Neural progenitor cell (in vitro differentiated cells): Measurements from ENCODE around the genes TEX10 and CYLC2.

GRCh38 chr9:99151410-99151896, 46.5 kb downstream of the TGFBR1 start:
- RAMPAGE, long total RNA, result no peak

DNA sequence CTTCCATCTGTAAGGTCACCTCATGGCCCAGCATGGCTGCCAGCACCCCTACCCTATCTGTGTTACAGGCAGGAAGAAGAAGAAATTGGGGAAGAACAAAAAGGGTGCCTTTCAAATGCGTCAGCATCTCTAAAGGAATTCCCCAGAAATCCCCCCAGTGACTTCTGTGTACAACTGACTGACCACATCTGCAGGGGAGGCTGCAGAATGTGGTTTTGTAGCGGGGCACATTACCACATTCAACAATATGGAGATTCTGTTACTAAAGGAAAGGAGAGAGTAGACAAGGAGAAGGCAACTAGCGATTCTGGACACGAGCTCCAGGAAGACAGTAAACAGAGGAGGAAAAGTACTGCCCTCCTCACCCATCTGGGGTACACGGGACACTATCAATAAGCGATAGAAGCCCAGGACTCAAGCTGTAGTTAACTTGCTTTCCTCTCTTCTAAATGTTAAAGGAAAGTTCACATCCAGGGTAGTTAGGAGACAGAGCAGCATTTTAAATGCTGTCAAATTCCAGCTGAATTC, 40.0 kb downstream of the ALG2 start:
- RAMPAGE, long total RNA, result no peak

GRCh38 chr9:99259026-99260245, 37.4 kb downstream of the SEC61B start:
- RAMPAGE, long total RNA, result no peak

GRCh38 chr9:99820780-99821174, 908 bp upstream of the NR4A3 start:
- RAMPAGE, long total RNA, result no peak

DNA sequence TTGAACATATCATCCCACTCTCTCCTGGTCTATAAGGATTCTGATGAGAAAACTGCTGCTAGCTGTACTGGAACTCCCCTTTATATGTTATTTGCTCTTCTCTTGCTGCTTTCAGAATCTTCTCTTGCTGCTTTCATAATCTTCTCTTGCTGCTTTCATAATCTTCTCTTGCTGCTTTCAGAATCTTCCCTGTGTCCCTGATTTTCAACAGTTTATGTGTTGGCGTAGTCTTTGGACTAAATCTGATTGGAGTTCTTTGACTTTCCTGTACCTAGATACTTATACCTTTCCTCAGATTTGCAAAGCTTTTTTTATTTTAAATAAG, 96.1 kb downstream of the STX17 start:
- RAMPAGE, long total RNA, result no peak

- RAMPAGE, long total RNA, result no peak
These were observed 45.2 kb downstream of the INVS start for GRCh38 chr9:100144319-100144576.

GRCh38 chr9:100145057-100145533, 46.1 kb downstream of the INVS start:
- RAMPAGE, long total RNA, result no peak

DNA sequence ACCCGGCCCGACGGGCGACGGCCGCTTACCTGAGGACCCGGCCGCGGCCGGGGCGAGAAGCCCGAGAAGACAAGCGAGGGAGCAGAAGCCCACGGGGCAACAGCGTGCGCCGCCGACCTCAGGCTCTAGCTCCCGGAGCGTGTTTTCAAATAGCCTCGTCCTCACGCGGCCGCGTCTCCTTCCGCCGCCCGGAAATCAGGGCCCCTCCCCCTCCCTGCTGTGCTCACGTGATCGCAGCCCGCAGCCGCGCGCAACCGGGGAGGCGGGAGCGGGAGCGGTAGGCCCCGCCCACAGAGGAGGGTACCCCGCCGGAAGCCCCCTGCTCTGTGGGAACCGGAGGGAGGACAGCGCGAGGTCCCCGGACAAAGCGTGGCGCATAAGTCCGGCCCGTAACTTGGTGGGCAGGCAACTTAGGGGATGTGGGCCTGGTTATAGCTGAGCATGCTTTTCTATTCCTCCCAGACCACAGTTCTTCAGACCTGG, at the start of gene TEX10:
Gene TEX10 (minus strand): TSS at position 200 of the 483 bp plus-strand sequence.
- RAMPAGE, long total RNA, result start-site peak on the minus strand centred at position 163 of the sequence, 86 bp wide, 661 and 1,666 reads in 2 replicates

DNA sequence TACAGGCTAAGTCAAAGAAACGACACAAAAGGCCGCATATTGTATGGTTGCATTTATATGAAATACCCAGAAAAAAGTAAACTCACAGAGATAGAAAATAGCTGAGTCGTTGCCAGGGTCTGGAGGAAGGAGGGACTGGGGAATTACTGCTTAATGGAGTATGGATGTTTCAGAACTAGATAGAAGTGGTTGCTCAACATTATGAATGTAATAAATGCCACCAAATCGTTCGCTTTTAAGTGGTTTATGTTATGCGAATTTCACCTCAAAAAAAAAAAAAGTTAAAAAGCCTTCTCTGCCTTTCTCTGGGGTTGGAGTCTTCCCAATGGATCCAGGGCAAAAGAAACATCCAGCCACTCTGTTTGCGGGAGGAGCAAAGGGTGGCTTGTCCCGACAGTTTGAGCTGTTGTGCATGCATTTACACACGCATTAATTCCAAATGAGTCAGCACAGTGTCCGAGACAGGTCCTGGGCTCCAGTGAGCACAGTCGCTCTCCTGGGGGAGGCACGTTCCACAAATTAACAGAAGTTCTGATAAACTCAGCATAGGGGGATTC, 630 bp upstream of the MSANTD3 start:
- RAMPAGE, long total RNA, result no peak

DNA sequence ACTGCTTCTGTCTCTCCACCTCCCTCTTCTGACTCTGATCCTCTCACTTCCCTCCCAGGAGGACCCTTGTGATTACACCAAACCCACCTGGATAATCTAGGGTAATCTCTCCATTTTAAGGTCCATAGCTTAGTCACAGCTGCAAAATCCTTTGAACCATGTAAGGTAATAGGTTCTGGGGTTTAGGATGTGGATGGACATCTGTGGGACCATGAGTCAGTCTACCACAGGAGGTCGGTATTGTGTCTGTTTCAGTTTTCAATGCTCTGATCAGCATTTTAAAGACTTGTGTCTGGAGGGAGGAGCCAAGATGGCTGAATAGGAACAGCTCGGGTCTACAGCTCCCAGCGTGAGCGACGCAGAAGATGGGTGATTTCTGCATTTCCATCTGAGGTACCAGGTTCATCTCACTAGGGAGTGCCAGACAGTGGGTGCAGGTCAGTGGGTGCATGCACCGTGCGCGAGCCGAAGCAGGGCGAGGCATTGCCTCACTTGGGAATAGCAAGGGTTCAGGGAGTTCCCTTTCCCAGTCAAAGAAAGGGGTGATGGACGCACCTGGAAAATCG, 112.6 kb downstream of the CAVIN4 start:
- RAMPAGE, long total RNA, result no peak

GRCh38 chr9:101317667-101318345, 67.0 kb downstream of the BAAT start:
- RAMPAGE, long total RNA, result no peak

- RAMPAGE, long total RNA, result no peak
These were observed 12.1 kb downstream of the ALDOB start for GRCh38 chr9:101423397-101423908.

GRCh38 chr9:101445197-101446294, 10.0 kb upstream of the ALDOB start:
- RAMPAGE, long total RNA, result no peak

- RAMPAGE, long total RNA, result no peak
These were observed 33.3 kb downstream of the GRIN3A start for GRCh38 chr9:101704908-101705822.

DNA sequence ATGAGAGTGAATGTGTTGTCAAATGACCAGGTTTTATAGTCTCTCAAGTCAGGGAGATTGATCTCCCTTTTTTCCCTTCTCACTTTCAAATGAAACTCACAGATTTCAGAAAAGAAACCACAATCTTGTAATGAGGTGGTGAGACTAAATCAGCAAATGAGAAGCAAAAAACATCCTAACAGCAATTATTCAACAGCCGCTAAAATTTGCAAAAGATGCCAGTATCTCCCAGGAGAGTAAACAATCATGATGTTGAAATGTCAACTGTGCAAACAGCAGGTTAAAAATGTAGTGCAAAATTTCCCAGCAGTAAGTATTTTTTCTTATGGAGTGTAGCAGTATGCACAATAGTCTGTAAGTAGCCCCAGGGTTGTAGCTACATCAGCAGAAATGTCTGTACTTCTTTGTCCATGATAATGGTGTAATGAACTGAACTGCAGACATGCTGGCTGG, 31.6 kb downstream of the GRIN3A start:
- RAMPAGE, long total RNA, result no peak

DNA sequence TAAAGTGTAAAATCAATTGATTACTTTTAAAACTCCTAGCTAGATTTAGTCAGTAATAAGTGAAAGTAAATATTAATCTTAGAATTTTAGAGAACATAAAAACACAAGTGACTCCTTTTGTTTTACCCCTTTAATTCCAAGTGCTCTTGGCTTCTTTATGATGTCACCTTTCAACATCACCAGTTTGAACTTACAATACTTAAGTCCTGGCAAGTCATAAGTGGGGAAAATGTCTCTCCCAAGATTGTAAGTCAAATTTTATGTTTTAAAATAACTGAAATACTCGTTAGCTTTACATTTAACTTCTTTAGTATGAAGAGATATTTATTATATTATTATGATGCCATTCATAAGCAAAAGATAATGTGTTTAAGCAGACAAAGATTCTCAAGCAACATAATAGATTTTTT, at the start of gene CYLC2:
Gene CYLC2 (plus strand): TSS at position 182 of the 410 bp plus-strand sequence.
- RAMPAGE, long total RNA, result no peak

- RAMPAGE, long total RNA, result no peak
These were observed 194.0 kb downstream of the CYLC2 start for GRCh38 chr9:103189185-103189404.

GRCh38 chr9:104091599-104092116, 2.5 kb upstream of the SMC2 start:
- RAMPAGE, long total RNA, result no peak

GRCh38 chr9:104804349-104805092, 40.6 kb downstream of the NIPSNAP3B start:
- RAMPAGE, long total RNA, result no peak

- RAMPAGE, long total RNA, result no peak
These were observed 51.1 kb downstream of the NIPSNAP3B start for GRCh38 chr9:104814974-104815528.